Helper T cell (primary cell): ENCODE results near the genes ZNF70, GSTT4 and UPB1.

DNA sequence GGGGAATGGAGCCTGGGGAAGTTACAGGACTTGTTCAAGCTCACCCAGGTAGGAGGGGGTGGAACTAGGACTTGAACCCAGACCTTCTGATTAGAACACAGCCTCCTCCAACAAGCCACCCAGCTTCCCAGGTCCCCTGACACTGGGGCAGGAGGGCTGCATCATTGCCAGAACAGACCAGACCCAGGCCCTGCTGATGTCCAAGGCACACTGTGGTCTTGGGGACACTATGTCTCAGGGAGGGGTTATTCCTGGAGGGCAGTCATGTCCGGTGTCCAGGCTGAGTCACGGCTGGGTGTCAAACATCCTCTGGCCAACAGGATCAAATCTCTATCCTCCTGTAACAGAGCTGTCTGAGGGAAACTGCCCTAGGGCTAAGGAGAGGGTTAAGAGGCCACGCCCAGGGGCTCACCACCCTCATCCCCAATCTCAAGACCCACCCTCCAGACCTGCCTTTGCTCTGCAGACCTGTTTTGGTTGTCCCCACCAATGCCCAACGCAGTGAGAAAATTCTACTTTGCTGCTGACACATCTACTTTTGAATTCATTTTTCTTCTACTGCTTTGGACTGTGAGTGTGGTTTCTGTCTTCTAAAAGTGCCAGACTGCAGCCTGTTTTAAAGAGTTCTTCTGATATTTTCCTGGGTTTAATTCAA lies 8.0 kb downstream of the ZNF70 start:
- PRO-cap, 2 experiments, result no peak in any of the 2 experiments

- PRO-cap, 2 experiments, result peak in 2 of 2 experiments; most common plus-strand start chr22:23751209 (in 1); most common minus-strand start chr22:23751097 (in 2)
Observed at GRCh38 chr22:23750702-23751509, at the start of gene ZNF70. ZNF70 (minus strand) TSS chr22:23751112.

GRCh38 chr22:23773621-23774103 lies 1.0 kb downstream of the MMP11 start:
- PRO-cap, 2 experiments, result no peak in any of the 2 experiments

DNA sequence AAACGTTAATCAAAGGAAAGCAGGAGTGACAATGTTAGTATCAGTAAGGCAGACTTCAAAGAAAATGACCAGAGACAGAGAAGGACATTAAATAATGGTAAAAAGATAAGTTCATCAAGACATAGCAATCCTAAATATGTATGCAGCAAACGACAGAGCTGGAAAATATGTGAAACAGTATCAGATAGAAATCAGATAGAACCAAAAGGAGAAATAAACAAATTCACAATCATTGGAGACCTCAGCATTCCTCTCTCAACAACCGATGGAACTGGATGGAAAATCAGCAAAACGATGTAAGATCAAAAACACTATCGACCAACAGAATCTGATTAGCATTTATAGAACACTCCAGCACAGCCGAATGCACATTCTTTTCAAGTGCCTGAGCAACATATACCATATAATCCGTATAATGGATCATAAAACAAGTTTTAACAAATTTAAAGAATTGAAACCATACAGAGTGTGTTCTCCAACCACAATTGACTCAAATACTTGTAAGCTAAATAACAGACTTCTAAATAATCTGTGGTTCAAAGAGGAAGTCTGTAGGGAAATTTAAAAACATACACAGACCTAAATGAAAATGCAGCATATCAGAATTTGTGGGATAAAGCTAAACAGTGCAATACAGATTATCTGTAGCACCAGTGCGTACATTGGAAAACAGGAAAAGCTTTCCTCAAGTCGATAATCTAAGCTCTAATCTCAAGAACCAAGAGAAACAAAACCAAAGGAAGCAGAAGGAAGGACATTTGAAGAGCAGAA lies 24.5 kb downstream of the SMARCB1 start:
- PRO-cap, 2 experiments, result no peak in any of the 2 experiments

DNA sequence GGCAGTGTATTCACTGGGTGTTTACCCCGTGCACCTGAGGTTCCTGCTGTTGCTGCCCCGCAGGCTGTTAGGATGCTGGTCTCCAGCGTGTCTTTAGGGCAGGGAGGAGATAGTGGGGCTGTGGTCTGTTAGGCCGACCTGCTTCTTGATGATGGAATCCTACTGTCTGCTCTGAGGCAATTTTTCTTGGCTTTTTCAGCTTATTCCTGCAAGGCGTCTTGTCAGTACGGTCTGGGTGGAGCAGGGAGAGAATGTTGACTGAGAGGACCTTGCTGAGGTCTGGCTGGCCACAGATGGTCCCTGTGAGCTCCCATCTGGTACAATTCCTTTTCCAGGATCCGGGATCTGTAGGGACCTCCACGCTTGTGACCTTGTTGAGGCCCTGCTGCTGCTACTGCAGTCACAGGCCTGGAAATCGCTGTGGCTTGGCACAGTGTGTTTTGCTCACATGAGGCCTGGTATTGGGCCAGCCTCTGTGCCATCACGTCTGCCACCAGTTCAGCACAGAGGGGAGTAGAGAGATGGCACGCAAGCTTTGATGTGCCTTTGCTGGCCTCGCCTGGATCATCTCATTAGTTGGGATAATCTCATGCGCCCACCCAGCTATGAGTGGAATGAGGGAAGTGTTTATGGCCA lies 22.8 kb downstream of the DERL3 start:
- PRO-cap, 2 experiments, result no peak in any of the 2 experiments

GRCh38 chr22:23834656-23835174 lies 4.1 kb downstream of the DERL3 start:
- PRO-cap, 2 experiments, result no peak in any of the 2 experiments

- PRO-cap, 2 experiments, result no peak in any of the 2 experiments
Observed at GRCh38 chr22:23881687-23882201, 12.4 kb upstream of the MIF start.

DNA sequence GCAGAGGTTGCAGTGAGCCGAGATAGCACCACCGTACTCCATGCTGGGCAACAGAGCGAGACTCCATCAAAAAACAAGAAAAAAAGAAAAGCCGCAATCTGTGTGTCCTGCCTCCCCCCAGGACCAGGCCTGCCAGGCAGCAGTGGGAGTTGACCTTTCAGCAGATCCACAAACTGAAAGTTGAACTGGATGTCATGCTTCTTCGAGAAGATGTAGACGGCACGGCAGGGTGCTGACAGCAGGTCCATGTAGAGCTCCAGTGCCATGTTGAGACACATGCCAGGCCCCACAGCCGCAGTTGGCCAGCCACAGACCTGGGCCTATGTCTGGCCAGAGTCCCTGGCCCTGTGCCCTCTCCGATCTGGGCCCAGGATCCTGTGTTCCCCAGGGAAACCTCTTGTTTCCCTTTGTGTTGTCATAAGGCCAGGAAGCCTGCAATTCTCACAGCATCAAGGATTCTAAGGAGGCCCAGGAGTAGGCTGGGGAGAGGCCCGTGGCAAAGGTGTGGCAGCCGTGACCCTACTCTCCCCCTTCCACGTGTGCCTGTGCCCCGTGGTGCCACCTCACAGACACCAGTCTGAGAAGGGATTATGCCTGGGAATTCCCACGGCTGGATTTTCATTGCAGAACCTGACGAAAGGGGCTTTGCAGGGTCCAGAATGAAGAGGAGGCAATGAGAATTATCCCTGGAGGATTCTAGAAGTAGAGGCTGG lies at the start of gene GSTT4:
TSS of gene GSTT4 (minus strand) at position 363 of the 713 bp plus-strand sequence.
- PRO-cap, 2 experiments, result no peak in any of the 2 experiments

GRCh38 chr22:24154033-24154474 lies 27.2 kb upstream of the SUSD2 start:
- PRO-cap, 2 experiments, result no peak in any of the 2 experiments

GRCh38 chr22:24157844-24158484 lies 23.3 kb upstream of the SUSD2 start:
- PRO-cap, 2 experiments, result no peak in any of the 2 experiments

DNA sequence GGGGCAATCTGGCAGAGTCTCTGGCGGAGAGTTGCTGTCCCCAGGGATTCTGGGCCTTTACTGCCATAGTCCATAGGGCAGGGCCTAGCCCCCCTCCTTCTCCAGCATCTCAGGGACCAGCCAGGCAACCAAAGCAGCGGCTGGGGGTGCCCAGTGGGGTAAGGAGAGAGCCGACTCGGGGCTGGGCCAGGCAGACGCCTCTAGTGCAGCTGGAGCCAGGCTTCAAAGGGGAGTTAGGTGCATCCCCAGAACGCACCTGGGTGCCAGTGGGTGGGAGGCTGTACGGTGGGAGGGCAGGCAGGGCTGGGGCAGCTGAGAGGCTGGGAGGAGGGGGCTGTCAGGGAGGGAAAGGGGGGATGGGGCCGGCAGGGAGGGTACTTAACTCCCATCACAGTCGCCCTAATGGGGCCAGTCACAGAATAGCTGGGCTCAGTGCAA lies 2.6 kb upstream of the SUSD2 start:
- PRO-cap, 2 experiments, result no peak in any of the 2 experiments

DNA sequence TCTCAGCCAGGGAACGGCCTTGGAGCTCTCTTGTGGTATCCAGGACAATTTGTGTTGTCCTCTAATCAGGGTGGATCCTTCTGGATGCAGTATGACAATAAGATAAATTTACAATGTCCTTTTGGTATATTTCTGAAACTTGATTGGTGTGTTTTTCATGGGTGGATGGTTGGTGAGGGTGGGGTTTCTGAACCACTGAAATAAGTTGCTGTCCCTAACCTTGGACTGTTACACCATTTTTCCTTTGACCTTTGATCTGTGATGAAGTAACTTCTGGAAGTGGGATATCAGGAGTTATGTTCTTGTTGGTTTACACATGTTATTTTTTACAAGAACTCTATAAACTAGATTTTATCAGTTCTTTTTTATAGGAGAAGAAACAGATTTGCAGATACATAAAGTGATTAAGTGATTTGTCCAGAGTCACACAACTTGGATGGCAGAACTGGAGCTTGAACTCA lies 21.5 kb downstream of the SPECC1L start:
- PRO-cap, 2 experiments, result no peak in any of the 2 experiments

DNA sequence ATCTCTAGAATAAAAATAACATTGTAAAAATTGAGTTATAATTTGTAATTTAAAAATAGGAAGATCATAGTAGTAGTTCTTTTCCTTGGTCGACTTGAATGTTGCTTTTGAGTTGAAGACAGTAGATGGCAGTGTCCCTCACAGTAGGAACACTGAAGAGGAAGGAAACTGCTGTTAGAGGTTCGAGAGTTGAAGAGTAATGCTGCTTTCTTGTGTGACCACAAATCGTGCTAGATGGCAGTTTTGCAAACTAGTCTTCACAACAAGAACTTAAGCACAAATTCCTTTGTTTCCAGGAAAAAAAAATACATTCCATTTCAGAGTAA lies 54.4 kb downstream of the SPECC1L start:
- PRO-cap, 2 experiments, result no peak in any of the 2 experiments

- PRO-cap, 2 experiments, result no peak in any of the 2 experiments
Observed at GRCh38 chr22:24400445-24400929, 26.9 kb upstream of the ADORA2A start.

GRCh38 chr22:24435553-24436132 lies 8.2 kb downstream of the ADORA2A start:
- PRO-cap, 2 experiments, result no peak in any of the 2 experiments

GRCh38 chr22:24440193-24440709 lies 12.9 kb downstream of the ADORA2A start:
- PRO-cap, 2 experiments, result no peak in any of the 2 experiments

DNA sequence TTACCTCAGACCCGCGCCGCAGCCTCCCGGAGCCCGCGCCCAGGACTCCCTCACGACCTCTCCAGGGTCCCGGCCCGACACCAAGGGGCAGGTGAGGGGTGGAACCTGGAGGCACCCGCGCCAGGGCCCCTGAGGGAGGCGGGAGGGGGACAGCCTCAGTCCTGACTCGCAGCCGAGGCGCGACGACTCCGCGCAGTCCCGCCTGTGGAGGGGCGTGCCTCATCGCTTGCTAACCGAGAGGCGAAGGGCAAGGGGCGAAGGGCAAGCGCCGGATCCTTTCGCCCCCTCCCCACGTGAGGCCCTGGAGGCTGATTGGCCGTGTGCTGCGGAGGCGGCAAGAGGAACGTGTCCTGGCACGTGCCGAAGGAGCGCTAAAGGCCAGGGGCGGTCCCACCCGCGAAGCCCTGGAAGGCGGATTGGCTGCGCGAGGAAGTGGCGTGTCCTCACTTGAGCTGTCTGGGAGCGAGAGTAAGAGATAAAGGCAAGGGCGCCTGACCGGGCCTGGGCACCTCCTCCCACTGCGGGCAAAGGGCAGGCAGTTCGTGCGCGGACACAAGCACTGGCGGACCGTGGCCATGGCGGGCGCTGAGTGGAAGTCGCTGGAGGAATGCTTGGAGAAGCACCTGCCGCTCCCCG lies at the start of gene UPB1:
TSS of gene UPB1 (plus strand) at position 504 of the 636 bp plus-strand sequence.
- PRO-cap, 2 experiments, result no peak in any of the 2 experiments

GRCh38 chr22:24552611-24553298 lies 2.2 kb downstream of the GUCD1 start:
- PRO-cap, 2 experiments, result no peak in any of the 2 experiments

DNA sequence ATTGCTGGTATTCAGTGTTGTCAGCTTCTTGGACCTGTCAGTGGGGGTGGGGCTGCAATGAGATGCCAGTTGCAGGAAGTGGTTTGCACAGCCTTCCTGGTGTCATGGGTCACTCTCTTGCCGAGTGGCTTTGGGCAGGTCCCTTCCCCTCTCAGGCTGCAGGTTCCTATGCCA lies 1.8 kb upstream of the GGT1 start:
- PRO-cap, 2 experiments, result no peak in any of the 2 experiments

GRCh38 chr22:24601513-24602289 lies 1.3 kb upstream of the GGT1 start:
- PRO-cap, 2 experiments, result no peak in any of the 2 experiments